Frontal cortex (tissue), 2 donors: ENCODE measurements around the genes SLC37A3, AGK, DENND11 and WEE2.

GRCh38 chr7:139616116-139617069, 92.9 kb downstream of the CLEC2L start:
- RAMPAGE, long total RNA: no peak

- RAMPAGE, long total RNA: no peak
Measured at GRCh38 chr7:139687910-139688639, 89.7 kb downstream of the HIPK2 start.

DNA sequence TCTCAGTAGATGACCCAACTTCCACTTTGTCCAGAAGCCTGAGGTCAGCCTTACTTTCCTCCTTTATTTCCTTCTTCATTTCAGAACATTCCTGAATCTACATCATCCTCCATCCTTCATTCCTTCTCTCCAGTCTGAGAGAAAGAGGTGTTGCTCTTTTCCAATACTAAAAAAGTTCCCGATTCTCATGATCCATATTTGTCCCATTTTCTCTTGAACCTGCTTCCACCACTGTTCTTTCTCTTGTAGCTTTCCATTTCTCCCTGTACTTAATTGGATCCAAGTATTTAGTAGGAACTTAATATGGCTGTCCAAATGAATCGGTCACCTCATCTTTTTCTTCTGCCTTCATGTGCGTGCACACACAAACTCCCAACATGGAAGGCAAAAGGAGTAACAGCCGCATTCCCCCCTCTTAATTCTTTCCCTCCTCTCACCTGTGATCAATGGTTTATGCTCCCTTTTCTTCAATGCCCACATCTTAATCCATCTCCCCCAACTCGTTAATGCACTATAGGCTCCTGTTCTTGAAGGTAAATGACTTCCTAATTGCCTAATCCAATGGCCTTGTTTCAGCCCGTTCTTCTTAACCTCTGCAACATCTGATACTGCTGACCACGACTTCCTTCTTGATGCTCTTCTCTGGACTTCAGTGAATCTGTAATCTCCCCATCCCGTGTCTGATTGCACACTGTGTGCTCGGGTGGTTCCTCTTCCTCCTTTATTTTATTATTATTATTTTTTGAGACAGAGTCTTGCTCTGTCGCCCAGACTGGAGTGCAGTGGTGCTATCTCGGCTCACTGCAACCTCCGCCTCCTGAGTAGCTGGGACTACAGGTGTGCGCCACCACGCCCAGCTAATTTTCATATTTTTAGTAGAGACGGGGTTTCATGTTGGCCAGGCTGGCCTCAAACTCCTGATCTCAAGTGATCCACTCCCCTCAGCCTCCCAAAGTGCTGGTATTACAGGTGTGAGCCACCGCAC, 59.1 kb downstream of the HIPK2 start:
- RAMPAGE, long total RNA: no peak

DNA sequence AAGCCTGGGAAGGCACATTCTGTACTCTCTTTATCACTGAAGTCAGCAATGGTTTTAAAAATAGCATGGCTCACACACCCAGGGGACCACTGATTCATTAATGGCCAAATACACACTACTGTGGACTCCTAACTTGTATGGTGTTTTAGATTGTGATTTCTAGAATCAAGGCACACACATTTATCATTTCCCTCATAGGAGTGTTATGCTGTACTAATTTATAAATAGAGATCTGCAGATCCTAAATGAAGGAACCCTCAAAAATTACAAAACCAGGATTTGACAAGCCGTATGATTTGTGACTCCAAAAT, 43.2 kb downstream of the HIPK2 start:
- RAMPAGE, long total RNA: no peak

DNA sequence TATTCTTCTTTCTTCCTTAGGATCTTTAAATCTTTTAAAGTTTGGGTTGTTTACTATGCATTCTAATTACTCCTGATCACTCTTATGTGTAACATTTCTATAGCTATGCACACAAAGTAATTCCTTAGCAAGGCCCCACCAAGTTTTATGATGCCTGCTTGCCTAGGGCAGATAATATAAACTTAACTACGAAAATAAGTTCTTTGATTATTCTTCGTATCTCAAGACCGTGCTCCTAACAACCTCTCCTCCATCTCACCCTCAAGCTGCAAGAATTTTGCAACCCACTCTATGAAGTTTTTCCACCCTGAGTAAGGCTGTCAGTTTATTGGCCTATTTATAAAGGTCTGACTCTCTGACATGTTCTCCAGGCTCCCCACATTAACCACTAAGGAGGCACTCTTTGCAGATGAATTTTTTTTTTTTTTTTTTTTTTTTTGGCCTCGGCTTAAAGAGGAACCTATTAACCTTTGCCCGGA, 56.9 kb downstream of the TBXAS1 start:
- RAMPAGE, long total RNA: no peak

GRCh38 chr7:140398329-140398867, at the start of gene SLC37A3:
TSS of gene SLC37A3 (minus strand) at chr7:140398530.
- RAMPAGE, long total RNA: no peak

- RAMPAGE, long total RNA: no peak
Measured at GRCh38 chr7:140443809-140444294, 35.5 kb downstream of the MKRN1 start.

DNA sequence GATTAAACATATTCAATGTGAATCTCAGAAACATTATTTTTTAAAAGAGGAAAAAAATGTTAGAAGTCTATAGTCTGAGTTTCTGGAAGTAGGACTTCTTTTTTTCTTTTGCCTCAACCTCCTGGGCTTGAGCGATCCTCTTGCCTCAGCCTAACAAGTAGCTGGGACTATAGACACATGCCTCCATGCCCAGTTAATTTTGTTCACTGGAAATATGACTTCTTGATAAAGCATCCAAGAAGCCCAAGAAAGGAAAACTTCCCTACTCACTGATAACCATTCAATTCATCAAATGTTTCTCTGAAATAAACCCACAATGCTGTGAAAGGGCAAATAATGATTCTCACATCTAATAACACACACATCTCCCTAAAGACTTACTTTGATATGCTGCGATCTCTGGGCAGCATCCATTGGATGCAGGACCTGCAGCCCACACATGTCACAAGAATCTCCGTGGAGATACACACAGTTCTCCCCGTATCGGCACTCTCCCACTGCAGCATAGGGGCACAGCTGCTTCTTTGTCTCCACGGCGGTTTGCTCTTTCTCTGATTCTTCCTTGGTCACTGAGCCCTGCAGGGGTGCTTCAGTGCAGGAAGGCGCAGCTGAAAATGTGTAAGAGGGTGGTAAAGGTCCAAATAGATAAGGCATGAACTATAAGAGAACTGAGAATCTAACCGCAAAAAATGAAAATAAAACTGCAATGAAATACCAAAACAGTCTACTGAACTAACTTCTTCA, 20.5 kb downstream of the MKRN1 start:
- RAMPAGE, long total RNA: no peak

GRCh38 chr7:140540209-140540978, 61.1 kb upstream of the MKRN1 start:
- RAMPAGE, long total RNA: no peak

GRCh38 chr7:140631384-140631999, 9.1 kb downstream of the DENND2A start:
- RAMPAGE, long total RNA: no peak

DNA sequence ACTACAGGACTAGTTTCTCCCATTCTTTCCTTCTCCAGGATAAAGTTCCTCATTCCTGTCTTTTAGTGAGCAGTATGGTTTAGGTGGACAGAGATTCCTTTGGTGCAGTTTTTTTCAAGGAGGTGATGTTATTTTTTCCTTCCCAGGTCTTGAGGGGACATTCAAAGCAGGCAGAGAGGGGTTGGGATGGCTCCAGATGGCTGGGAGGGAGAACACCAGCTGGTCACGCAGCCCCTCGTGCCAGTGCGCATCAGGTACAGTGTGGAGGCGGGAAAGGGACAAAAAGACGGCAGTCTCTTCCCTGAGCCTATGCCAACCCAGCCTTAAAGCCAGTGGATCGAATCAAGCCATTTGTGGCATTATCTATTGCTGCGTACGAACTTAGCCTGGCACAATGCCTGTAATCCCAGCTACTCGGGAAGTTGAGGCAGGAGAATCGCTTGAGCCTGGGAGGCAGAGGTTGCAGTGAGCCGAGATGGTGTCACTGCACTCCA, 580 bp upstream of the NDUFB2 start:
- RAMPAGE, long total RNA: no peak

- RAMPAGE, long total RNA: no peak
Measured at GRCh38 chr7:140739649-140740182, 43.2 kb downstream of the NDUFB2 start.

DNA sequence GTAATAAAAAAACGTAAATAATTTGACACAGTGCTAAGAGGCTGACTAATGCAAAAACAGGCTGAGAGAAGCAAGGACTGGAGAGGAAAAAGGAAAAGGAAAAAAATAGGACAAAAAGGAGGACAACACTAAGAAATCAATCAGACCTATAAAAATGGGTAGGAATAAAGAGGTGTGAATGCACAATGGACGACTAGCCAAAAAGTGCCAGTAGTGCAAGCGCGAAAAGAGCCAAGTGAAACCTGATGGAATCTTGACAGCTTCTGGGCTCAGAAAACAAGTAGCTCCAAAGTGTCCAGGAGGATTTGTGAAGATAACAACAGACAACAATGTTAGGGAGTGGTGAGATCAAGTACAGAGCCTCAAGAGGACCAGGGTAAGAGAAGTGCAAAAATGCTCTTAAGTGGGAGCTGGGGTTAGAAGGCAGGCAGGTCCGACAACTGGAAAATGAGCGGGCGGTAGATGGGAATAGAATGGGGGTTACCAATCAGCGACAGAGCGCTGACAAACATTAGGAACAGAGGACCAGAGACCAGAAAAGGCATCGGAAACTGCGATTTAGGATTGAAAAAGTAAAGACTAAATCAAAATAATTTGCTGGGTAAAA, 1.2 kb downstream of the BRAF start:
- RAMPAGE, long total RNA: no peak

DNA sequence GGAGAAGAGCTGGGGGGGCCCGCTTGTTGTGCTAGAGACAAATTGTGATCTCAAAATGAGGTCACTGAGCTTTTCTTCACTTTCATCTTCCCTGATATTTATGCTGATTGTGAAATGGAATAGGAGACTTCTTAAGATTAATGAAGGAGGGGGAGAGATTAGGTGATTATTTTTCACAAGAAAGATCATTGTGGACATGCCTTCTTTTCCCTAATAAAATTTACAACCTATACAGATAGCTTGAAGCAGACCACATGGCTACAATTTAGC, 23.5 kb downstream of the MRPS33 start:
- RAMPAGE, long total RNA: no peak

DNA sequence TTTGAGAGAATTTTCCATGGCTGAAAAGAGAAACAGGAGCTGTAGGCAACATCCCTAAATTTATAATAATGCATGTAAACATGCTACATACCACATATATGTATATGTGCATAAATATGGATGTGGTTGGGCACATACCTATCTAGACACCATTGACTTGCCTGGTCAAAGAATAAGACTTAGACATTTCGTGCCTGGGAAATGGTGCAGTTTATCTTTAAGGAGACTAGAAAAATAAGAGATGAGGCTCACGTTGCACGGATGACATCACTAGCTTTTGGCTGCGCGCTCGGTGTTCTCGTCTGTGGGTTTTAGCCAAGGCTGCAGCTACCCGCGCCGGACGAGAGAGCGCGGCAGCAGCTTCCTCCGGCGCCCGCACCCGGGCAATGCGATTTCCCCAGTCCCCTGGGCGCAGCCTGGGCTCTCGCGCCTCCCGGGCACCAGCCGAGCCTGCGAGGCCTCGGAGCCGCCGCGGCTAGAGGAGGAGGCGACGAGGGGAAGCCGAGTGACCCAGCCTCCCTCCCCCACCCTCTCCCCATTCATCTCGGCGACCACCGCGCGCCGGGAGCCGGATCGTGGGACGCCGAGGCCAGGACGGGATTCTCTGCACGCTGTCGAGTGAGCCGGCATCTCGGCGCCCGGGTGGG, 1.4 kb upstream of the TMEM178B start:
- RAMPAGE, long total RNA: no peak

- RAMPAGE, long total RNA: no peak
Measured at GRCh38 chr7:141551068-141551692, at the start of gene AGK. TSS of gene AGK (plus strand) at chr7:141551410.

DNA sequence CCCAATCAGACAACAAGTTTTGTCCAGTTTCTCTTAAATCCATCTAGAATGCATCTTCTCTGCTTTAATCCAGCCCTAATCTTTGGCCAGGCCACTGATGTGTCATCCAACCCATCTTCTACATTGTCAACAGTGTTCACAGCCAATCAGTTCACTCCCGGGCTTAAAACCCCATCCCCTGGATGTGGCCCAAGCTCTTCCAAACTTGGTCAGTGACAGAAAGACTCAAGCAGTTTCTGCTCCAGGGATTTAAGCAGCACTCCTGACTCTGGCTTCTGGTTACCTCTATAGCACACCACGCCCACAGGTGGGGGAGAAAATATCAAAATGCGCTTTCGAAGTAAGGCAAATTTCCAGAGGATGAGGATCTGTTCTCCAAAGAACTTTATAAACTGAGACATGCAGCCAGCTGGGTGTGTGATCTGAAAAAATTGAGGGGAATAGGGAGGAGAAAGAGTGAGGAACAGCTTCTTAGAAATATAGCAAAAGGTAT, 35.9 kb downstream of the DENND11 start:
- RAMPAGE, long total RNA: no peak

DNA sequence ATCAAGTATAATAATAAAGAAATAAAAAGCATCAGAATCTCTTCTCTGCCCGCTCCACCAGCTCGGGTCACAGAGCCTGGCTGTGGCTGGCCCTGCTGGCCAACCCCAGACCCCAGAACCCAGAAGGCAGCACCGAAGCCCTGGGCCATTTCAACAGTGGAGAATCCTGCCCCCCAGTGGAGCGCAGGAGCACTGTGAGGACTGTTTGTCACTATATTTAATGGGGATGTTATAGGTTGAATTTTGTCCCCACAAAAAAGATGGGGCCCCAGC, 27.3 kb downstream of the DENND11 start:
- RAMPAGE, long total RNA: no peak

GRCh38 chr7:141702015-141702769, at the start of gene DENND11:
TSS of gene DENND11 (minus strand) at chr7:141702166.
- RAMPAGE, long total RNA: no peak

DNA sequence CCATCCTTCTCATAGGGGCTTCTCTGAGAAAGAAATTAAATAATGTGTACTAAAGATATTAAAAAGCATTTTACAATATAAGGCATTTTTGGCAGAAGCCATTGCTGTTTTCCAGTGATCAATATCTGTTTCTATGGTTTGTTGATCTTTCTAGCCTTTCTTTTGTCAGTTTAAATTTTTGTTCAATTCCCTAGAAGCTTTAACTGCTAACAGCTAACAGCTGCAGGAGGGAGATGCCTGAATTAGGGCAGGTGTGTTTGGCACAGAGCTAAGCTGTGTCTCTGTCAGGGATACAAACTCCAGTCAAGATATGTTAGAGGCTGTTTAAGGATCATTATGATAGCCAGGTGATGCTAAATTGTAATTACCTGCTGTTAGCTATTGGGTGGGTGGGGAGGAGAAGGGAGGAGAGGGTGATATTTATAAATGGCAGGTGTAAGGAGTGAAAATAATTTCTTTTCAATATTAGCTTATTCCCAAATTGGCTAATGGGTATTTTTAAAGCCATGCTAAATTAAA, at the start of gene WEE2:
TSS of gene WEE2 (plus strand) at position 451 of the 519 bp plus-strand sequence.
- RAMPAGE, long total RNA: no peak